LUHMES (cell line): Measurements from ENCODE around the gene LRG1.

GRCh38 chr19:3636323-3636538 lies 9.6 kb upstream of the CACTIN start:
- PRO-cap = no peak

DNA sequence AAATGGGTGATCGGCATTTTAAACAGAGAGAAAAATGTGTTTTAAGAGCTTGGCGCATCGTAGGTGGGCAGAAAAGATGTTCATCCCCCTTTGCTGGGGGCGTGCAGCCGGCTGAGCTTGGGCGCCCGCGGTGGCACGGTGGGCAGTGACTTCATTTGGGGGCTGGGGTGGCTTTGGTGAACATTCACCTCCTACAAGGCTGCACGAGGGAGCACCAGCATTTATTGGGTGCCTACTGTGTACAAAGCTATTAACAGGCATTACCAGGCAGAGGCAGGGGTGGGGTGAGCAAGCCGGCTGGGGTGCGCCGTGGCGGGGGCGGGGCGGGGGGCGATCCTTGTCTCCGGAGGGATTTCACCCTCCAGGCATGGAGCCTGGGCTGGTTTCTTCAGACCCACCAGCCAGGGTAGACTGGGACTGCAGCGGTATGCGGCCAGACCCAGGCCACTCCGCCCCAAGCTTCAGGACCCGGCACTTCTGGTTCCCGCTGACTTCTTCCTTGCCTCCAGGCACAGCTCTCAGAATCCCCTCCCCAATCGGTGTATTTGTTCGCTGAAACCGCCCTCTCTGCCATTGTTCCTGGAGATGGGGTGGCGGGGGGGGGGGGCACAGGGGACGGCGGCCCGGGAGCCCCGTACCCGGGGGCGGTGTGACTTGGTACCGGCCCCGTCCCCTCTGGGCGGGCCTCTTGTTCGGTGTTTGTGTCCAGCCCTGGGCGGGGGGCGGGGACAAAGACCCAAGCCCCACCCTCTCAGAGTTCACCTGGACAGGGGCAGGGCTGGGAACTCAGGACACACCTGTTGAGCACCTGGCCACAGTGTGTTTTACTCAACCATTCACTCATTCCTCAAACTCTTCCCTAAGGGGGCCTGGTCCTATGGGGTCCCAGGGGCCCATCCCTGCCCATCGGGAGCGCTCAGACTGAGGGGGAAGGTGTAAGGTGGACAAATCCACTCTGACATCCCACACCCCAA lies 14.4 kb downstream of the TJP3 start:
- PRO-cap = no peak

DNA sequence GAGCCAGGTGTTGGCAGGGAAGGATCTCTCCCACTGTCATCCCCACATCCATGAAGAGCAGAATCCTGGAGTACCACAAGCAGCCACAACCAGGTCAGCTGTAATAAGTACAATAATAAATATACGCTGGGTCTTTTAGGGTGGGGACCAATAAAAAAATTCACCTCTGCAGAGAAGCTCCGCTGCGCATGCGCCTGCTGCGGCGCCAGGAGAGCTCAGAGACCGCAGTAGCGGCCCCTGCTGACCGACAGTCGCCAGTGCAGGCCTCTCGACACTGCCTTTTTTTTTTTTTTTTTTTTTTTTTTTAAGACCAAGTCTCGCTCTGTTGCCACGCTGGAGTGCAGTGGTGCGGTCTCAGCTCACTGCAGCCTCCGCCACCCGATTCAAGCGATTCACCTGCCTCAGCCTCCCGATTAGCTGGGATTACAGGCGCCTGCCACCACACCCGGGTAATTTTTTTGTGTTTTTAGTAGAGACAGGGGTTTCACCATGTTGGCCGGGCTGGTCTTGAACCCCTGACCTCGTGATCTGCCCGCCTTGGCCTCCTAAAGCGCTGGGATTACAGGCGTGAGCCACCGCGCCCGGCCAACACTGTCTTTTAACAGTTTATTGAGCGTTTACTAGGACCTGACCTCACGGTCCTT lies 2.6 kb upstream of the EEF2 start:
- PRO-cap = unidirectional peak, plus-strand start at position 307 of the sequence

- PRO-cap = no peak
Observed at GRCh38 chr19:4014606-4015709, 7.4 kb downstream of the PIAS4 start.

DNA sequence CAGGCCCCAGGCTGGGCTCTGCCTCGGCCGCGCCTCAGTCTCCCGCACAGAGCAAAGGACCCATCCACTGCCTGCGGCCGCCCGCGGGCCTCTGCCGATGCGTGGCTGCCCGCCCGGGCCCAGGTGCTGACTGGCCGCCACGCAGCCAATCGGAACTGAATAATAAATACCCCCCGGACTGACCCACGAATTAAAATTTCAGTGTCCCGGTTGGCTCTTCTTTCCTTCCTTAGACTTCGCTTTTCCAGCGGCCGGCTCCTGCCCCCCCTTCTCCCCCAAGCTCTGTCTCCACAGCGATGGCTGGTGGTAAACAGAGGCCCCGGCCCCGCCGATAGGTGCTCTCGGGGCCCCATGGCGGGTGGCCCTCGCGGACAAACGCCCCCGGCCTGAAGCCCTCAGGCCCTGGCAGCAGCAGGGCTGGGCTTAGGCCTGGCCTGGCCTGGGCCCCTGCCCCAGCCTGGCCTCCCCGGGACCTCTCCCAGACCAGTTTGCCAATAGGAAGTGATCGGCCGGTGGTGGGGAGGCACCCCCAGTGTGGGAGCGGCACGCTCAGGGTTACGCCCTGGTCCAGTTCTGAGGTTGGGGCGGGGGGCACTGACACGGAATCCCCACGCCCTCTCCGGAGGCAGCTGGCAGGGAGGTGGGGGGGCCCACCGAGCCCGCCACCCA lies 2.5 kb downstream of the ZBTB7A start:
- PRO-cap = unidirectional peak, minus-strand start at position 94 of the sequence; unidirectional peak, plus-strand start at position 569 of the sequence

GRCh38 chr19:4068014-4068371 lies 1.3 kb upstream of the ZBTB7A start:
- PRO-cap = no peak

- PRO-cap = no peak
Observed at GRCh38 chr19:4098104-4098924, 25.6 kb downstream of the MAP2K2 start.

DNA sequence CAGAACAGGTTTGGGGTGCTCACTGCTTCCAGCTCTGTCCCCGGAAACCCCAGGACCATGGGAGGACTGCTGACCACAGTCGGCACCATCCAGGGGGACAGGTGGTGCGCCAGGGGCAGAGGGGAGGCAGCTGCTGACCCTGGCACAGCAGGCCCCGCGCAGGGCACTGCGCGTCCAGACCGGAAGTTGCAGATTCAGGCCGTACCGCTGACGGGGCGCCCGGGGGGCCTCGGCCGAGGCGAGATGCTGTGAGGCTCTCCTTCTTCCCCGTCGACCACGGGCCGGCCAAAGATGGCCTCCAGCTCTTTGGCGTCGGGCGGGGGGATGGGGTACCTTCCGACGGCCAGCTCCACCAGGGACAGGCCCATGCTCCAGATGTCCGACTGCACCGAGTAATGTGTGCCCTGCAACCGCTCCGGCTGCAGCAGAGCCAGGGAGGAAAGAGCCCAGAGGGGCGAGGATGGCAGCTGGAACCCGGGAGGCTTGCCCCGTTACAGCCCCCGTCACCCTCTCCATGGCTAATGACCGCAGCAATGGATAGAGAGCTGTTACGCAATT lies 24.8 kb downstream of the MAP2K2 start:
- PRO-cap = no peak

- PRO-cap = no peak
Observed at GRCh38 chr19:4288282-4288615, 9.2 kb downstream of the SHD start.

DNA sequence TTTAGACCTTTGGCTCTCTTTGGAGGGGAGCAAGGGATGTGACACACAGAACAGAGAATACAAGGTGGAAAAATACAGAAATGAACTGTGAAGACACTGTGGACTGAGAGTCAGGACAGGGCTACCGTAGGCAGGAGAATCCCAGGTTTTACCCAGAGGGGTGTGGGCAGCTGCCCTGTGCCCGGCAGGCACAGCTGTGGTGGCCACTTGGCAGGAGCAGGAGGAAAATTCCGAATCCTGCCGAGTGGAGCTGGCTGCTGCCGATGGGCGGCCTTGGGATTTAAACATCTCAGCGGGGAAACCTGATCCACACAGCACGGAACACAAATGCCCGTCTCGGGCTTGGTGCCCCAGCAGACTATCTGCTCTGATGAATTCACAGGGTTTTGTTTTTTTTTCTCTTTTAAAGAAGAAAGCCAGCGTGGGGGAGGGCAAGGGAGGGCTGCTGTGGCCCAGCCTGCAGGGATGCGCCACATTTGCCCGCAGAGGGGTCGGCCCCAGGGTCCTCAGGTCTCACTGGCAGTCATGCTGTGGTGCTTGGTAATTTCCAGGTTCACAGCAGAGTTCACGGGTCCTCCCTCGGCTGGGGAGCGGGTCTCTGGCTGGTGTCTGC lies 27.9 kb downstream of the MPND start:
- PRO-cap = no peak

GRCh38 chr19:4389391-4389982 lies 10.9 kb downstream of the SH3GL1 start:
- PRO-cap = no peak

GRCh38 chr19:4397172-4397610 lies 3.2 kb downstream of the SH3GL1 start:
- PRO-cap = no peak

- PRO-cap = no peak
Observed at GRCh38 chr19:4449026-4449918, 8.3 kb downstream of the UBXN6 start.

DNA sequence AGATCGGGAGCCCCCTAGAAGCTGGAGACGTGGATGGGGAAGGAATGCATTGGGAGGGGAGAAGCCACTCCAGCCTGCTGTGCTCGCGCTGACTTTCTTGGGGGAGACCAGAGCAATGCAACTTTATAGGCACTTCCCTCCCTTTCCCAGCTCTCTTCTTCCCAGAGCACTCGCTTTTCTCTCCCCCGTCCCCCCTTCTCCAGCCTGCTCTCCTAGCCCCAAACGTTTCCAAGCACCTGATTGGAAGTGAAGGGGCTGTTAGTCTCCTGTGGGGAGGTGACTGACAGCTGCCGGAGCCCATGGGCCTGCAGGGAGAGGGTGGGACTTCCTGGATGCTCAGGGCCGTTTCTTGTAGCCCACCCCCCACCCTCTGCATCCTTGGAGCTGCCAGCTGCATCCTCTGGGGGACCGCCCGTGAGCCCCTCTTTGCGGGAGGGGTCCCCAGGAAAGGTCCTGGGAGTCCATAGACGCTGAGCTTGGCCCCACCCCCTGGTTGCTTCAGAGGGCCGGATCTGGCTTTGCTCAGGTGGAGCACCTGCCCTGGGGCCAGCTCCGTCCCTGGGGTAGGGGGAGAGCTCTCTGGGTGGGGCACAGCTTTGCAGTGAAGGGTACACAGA lies 2.5 kb downstream of the HDGFL2 start:
- PRO-cap = no peak

DNA sequence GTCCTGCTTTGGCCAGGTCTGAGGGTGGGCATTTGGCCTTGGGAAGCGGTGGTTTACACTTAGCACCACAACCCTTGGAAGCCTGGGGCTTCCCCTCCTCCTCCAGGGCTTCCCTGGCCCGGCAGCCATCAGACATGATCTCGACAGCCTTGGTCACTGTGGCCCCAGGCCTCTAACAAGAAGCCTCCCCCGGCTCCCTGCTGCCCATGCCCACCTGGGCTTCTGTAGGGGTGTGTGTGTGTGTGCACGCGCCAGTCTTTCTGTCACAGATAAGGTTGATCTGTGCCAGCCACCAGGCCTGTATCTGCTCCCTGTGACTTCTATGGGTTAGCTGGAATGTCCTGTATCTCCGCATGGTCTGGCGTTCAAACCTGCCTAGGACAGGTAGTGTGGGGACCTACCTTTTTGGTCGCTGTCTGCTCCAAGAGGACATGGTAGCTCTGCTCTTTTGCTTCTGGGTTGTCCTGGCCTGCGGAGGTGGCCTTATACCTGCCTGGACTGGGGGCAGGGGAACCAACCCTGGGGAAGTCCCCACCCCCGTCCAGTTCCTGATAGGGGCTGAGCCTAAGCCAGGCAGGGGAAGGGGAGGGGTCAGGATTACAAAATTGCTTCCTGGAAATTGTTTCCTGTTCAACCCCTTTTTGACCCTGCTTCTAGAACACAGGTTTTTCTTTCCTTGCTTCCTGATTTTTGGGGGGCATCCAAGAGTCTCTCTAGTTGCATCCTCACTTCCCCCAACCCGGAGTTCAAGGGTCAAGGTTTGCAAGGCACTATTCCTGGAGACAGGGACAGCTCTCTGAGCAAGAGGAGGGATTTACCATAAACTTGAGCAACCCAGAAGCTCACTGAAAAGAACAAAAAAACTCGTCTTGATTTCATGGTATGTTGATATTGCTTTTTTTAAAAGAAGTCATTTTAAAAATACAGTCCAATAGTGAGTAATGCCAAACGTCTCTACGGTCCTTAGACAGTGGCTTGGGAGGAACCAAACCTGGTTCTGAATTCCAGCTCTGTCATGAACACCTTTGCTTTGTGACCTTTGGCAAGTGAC lies at the start of gene LRG1:
LRG1 (minus strand) TSS at position 456 of the 1,051 bp plus-strand sequence.
- PRO-cap = no peak

- PRO-cap = no peak
Observed at GRCh38 chr19:4598176-4598605, 38.7 kb upstream of the SEMA6B start.

- PRO-cap = bidirectional peak, plus-strand start at chr19:4635881, minus-strand start at chr19:4635818
Observed at GRCh38 chr19:4635257-4636023, 3.9 kb upstream of the TNFAIP8L1 start.

GRCh38 chr19:4636024-4636779 lies 3.1 kb upstream of the TNFAIP8L1 start:
- PRO-cap = bidirectional peak, plus-strand start at chr19:4636431, minus-strand start at chr19:4636286

DNA sequence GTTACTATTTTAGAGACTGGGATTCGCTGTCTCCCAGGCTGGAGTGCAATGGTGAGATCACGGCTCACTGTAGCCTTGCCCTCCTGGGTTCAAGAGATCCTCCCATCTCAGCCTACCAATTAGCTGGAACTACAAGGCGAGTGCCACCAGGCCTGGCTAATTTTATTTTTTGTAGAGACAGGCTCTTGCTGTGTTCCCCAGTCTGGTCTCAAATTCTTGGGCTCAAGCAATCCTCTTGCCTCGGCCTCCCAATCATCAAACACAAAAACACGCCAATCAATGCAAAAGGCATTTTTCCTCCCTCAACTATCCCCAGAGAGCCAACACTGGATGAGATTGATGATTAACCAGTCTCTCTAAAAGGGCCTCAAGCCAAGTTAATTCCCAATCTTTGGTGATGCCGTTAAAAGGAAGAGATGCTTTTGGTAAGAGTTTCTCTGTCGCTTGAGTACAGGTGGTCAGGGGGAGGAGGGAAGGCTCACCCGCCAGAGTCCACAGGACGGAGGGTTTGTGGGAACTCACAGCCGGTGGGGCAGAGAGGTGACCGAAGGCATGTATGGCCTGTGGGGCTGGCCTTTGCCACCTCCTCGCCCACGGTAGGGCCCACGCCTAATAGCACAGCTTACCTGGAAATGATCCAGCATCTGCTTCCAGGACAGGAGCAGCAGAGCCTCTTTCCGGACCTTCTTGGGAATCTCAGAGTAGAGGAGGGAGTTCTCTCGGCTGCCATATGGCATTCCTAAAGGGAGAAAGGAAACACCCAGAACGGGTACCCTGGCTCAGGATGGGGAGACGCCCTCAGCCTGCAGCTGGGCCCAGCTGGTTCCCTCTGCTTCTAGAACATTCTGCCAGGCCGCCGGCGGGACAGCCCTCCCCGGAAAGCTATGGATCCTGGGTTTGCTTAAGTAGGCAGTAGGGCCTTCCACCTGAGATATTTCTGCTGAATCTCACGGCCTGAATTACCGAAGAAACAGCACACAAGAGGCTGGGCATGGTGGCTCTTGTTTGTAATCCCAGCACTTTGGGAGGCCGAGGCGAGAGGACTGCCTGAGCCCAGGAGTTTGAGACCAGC lies 18.1 kb downstream of the DPP9 start:
- PRO-cap = no peak

DNA sequence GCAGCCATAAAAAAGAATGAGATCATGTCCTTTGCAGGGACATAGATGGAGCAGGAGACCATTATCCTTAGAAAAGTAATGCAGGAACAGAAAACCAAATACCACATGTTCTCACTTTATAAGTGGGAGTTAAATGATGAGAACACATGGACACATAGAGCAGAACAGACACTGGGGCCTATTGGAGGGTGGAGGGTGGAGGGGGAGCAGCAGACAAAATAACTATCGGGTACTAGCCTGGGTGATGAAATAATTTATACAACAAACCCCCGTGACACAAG lies 15.1 kb downstream of the DPP9 start:
- PRO-cap = no peak